Paraaortic lymph node (tissue), 1 donor: ENCODE results near the genes DYSF, SFXN5, DUSP11 and MTHFD2.

GRCh38 chr2:70984658-70985185 is 6.3 kb downstream of the ANKRD53 start:
- PRO-cap, result no peak

DNA sequence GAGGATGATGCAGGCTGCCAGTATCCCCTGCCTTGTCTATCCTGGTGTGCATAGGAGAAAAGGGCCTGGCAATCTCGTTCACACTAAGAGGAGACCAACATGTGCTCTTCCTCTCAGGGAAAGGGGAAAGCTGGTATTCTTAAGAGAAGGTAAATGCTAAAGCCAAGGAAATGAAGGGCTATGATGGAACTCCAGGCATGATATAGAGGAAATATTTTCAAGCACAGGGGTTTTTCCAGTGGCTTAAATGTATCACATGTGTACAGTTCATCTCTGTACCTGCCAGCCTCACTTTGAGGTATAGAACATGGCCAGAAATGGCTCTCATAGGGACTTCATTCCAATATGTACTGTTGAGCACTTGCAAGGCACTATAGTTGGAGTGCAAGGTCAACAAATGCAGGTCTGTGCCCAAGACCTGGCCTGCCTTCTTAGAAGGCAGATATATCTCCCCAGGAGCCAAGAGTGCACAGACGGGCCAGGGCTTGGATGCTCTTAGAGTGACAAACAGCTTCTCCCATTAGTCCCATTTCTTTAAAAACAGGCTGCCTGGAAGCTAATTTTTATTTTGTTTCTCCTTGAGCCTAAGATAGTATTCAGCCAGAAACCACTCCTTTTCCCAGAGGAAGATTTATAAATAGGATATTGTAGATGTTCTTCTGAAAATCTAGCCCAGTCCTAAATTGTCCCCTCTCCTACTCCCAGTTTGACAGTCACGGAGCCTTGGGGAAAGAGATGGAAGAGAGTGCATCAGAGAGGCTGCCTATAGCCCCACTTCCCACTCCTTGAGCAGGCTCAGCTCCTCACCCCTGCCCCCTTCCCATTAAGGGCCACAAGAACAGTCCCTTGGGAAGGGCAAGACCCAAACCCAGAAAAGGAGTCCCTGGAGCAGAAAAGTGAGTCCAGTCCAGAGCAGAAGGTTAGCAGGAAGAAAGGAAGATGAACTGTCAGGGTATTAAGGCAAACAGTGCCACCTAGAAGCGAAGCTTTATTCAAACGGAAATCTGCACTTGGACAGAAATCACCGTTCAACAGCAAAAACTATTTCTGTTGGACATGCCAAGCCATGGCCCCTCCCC is 7.2 kb downstream of the TEX261 start:
- PRO-cap, result bidirectional peak, plus-strand start at position 670 of the sequence, minus-strand start at position 536 of the sequence

DNA sequence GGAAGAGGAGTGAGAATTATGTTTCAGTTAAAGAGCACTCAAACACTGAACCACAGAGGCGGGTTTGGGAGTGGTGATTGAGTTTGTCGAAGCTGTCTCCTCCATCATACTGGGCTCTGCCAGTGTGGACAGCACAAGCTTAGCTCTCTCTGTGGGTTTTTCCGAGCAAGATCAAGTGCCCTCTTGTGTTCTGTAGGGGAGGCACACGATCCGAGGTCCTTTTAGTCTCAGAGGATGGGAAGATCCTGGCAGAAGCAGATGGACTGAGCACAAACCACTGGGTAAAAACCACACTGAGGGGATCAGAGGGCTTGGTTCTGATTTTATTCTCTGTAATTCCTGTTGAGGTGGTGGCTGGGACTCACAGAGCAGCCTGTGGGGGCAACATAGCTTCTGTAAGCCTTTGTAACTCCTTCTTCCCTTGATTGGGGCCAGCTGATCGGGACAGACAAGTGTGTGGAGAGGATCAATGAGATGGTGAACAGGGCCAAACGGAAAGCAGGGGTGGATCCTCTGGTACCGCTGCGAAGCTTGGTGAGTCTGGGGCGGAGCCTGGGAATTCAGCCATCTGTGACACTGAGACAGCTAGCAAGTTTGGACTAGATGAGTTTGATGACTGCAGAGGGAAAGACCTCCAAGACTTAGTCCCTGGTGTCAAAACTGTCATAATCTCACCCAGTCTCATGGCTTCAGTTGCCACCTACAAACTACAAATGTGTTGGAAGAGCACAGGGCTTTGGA is 2.0 kb downstream of the NAGK start:
- PRO-cap, result bidirectional peak, plus-strand start at position 602 of the sequence, minus-strand start at position 500 of the sequence

DNA sequence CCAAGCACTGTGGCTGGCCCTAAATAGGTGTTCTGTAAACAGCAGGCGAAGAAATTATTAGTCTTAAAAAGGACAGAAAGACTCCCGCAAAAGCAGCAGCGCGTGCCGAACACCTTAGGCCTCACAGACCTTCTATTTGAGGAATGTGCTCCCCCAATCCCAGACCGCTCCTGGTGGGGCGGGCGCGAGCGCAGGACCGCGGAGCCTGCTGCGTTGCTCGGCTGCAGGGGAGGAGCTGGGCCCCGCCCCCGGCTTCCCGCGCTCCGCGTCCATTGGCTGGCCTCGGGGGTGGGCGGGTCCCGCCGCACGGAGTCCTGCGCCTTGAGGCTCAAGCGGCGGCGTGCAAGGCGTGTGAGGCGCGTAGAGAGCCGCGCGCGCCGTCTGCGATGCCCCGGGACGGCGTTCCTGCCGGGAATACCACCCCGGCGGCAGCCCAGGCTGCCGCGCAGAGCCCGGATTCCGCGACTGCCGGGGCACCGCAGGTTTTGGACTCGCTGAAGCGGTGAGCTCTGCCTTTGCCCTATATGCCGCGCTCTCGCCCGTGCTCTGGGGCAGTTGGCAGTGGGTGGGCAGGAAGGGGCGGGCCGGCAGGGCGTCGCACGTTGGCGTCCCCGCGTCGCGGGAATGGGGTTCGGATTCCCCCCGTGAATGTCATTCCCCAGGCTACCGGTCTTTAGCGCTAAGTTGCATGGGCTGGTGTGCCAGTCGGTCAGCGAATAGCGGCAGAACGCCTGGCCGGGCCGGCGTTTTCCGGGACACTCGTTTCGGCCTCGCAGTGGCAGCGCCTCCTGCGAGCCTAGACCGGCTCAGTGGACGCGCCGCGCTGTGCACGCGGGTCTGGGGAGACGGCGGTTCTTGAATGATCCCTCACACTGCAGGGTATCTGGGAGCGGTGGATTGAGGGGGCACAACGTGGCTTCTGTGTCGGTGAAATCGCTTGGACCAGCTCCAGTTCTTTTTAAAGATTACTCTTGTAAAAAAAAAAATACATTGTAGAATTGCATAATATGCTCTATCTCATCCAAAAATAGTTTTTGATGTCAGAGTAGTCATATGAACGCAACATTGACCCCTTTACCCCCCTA is 49.7 kb upstream of the PAIP2B start:
- PRO-cap, result bidirectional peak, plus-strand start at position 350 of the sequence, minus-strand start at position 172 of the sequence; bidirectional peak, plus-strand start at position 704 of the sequence, minus-strand start at position 529 of the sequence

DNA sequence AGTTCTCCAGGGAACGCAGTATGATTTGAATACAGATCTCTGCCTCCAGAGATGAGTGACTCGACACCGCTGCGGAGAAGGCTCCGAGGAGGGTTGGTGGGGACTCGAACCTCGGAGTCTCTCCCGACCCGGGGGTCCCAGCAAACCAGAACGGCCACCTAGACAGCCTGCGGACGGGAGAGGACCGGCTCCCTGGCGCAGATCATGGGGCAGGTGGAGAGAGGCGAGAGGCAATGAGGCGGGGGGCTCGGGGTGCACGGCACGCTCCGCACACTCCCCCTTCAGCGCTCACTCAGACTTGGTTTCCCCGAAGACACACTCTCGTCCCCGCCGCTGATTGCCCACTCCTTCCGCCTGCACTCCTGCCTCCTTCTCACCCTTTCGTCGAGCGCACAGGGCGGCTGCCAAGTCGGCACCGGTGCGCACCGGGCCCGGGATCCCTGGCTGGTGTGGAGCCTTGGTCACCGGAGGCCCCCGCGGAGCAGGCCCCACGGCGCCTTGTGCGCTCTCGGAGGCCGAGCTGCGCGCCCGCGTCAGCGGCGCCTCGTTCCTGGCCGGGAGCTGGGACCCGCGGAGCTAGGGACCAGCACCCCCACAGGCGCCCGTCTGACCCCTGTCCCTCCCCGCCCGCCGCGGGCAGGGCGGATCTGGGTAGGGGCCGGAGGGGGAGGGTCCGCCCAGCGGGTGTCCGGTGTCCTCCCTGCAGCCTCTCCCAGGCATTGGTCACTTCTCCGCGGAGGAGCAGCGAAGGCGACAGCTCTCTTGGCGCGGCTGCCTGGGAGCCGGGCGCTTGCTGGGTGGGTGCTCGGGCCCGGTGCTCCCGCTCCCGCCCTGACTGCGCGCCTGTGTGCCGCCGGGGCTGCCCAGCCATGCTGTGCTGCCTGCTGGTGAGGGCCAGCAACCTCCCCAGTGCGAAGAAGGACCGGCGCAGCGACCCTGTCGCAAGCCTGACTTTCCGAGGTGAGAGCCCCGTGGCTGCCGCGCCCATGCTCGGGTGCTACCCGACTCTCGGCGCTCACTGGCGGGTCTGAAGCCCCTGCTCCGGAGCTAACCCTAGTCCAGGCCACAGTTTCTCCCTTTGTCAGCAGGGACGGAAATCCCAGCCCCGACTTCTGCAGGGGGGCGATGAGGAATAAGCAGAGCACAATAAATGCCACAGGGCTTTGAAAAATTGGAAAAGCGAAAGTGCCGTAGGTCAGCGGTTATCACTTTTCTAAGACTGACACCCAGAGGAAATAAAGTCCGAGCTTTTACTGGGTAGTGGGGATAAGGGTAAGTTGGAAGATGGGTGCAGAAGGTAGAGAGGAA is at the start of gene DYSF:
Gene DYSF, plus strand, starts transcription at position 726 of the 1,308 bp plus-strand sequence.
- PRO-cap, result bidirectional peak, plus-strand start at position 726 of the sequence, minus-strand start at position 608 of the sequence

DNA sequence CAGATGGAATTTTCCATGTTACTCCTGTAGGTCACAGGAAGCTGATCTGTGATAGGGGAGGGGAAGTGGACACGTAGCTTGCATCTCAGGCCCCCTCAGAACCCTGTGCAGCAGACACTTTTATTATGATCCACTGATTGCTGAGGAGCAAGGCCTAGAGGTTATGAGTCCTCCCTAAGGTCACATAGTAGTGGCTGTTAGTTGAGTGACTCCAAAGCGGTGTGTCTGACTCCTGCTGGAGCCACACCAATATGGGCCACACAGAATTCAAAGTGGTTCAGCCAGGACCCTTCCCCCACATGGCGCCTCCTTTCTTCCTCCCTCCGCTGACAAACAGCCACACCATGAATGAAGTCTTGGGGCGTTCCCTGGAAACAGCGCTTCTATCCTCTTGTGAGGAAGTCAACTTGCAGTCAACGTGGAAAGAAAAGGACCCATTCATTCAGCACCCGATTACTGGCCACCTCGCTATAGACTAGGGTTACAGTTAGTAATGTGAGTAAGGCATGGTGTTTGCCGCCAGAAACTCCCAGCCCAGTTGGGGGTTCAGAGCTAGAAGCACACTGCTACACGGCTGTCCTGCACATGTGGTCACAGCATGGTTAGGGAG is 8.5 kb downstream of the DYSF start:
- PRO-cap, result no peak

DNA sequence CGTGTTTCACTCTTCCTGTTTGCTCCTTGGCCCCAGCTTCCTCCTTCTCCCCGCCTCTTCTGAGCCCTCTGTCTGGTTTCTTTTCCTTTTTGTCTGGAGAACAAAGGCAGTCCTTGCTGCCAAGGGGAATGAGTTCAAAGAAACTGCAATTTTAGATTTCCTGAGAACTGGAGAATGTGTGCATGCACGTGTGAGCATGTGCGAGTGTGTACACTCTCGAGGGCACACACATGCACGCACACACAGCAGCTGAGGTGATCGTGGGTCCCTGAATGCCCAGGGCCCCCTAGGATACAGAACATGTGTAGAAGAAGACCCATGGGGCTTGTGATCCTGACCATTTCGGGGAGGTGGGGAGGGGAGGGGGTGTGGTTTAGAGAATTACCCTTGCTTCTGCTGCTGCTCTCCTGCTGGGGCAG is 138.7 kb downstream of the DYSF start:
- PRO-cap, result no peak

DNA sequence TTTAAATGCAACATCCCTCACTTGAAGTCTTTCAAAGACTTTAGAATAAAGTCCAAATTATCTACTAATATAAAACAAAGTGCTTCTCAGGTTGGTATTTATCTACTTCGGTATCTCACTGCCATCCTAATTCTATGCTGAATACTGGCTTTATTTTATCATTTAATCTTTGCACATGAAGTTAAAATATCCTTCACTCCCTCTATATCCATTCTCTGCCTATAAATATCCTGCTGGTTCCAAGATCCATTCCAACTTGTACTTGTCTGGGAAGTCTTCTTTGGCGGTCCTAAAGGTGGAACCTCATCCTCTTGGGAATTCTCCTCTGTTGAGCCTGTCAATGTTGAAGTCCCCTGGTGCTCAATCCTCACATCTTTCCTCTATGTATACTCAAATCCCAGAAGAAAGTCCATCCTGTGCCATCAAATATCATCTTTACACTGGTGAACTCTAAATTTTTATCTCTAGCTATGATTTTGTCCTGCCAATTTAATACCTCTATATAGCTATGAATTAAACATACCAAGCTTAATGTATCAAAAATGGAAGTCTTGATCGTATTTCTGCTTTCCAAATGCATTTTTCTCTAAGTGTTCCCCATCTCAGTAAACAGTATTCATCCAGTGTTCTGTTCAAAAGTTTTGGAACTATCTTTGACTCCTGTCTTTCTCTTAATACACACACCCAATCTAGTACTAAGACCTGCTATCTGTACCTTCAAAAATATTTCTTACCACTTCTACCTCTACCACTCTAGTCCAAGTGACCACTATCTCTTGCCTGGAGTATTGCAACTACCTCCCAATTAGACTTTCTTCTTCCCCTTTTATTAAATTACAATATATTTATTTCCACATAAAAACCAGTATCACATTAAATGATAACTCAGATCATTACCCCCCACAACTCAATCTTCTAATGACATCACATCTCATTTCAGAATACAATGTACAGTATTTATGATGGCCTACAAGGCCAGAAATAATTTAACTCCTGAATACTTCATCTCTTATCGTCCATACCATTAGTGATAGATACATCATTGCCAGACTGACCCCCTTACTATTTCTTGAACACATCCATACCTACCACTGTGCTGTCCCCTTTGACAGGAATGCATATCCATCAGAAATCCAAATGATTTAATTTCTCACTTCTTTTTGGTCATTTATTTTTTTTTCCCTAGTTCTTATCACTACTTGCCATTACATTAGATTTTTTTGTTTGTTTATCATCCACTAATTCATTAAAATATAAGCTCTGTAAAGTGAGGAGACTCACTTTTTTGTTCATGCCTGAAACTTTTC is 329.5 kb upstream of the CYP26B1 start:
- PRO-cap, result no peak

DNA sequence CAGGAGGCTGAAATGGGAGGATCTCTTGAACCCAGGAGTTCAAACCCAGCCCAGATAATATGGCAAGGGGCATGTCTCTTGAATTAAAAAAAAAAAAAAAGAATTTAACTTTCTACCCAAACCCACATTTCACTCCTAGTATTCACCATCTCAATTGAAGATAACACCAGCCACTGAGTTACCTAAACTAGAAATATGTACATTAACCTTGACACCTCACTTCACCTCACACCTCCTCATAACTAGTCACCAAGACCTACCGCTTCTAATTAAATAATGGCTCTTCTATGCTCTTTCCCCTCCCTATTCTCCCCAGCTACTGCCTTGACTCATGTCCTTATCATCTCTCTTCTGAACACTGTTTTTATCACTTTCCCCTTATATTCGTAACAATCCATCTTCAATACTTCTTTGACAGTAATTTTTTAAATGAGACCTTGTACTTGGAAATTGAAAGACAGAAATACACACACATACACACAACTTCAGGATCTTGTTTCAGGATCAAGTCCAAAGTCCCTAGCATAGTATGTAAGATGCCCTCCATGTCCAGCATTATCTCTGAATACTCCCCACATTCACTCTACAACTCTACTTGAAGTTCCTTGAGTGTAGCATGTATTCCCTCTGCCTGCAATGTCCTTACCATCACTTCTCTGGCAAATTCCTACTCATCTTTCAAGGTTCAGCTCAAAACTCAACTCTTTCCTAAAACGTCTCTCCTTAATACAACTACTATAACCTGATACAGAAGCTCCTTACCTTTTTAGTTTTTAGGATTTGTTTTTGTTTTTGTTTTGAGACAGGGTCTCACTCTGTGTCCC is 72.5 kb downstream of the EXOC6B start:
- PRO-cap, result no peak

- PRO-cap, result no peak
Measured at GRCh38 chr2:73000947-73001521, 70.5 kb downstream of the SFXN5 start.

GRCh38 chr2:73069827-73070374 is 1.6 kb downstream of the SFXN5 start:
- PRO-cap, result no peak

GRCh38 chr2:73071579-73072070 is at the start of gene SFXN5:
Gene SFXN5, minus strand, starts transcription at chr2:73071712.
- PRO-cap, result bidirectional peak, plus-strand start at chr2:73071863, minus-strand start at chr2:73071709

GRCh38 chr2:73250982-73251683 is 17.0 kb downstream of the CCT7 start:
- PRO-cap, result no peak

GRCh38 chr2:73699979-73700672 is 37.0 kb downstream of the TPRKB start:
- PRO-cap, result no peak

DNA sequence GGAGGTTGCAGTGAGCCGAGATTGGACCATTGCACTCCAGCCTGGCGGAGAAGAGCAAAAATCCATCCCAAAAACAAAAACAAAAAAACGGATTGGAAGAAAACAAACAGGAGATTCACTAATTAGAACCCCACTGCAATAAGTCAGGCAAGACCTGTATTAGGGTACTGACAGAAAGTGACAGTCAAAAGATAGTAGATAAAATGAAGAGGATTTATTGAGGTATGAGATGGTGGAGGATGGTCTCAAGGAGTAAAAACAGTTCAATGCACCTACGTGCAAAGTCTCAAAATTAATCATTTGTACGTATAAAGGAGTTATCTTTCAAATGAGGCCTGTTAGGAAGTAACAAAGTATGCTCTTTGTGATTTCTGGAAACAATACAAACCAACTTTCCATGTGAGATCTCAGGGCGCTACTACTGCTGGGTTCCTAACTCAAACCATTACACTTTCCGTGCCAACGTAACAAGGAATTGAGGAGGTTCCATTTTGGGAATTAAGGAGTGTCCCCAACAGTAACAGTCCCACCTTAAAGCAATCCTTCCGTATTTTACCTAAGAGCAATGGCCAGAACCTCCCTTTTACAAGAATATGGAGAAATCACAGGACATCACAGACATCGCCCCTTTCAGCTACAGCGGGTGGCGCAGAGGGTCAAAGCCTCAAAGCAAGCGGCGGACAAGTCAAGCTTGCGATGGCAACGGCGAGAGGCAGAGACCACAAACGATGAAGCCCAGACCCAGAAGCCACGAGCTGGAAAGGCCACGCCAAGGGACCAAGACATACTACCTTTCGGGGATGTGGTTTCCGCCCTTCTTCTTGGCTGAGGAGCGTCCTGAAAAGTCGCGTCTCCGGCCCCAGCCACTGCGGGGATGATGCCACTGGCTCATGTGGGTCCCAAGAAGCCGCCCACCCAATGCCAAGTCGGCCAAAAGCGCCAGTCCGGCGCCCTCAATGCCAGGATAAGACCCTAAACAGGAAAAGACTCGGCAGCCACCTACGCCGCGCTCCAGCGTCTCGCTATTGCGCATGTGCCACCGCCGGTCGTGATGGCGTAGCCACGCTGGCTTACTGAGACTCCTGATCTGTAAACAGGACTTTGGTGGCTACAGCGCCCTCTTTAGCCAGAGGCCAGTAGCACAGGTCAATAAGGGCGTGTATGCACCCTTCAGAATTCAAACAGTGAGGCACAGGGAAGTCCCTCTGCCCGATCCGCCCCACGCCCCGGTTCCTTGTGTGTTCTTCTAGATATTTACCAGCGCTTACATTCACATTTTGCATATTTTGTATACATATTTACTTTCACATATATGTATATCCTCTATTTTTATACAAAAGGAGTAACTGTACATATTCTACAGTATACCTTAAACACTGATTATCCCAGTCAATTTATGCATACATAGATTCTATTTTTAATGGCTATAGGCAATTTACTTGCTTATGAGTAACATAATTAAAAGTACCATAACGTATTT is at the start of gene DUSP11:
Gene DUSP11, minus strand, starts transcription at position 1,021 of the 1,480 bp plus-strand sequence.
- PRO-cap, result bidirectional peak, plus-strand start at position 1,180 of the sequence, minus-strand start at position 1,027 of the sequence

DNA sequence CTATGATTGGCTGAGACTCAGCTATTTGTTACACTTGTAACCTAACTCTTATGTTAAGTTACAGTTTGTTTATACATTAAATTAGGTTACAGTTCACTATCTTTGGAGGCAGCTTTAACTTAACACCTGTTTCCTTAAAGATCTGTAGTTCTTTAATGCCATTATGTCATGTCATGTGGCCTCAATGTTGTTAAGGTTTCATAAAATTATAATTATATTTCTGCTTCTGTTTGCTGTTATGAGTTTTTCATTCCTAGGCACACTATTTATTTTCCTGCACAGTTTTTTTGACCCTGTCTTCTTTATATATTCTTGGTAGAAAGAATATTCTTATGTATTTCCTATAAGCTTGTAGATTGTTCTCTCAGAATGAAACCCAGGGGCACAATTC is 4.4 kb downstream of the STAMBP start:
- PRO-cap, result no peak

DNA sequence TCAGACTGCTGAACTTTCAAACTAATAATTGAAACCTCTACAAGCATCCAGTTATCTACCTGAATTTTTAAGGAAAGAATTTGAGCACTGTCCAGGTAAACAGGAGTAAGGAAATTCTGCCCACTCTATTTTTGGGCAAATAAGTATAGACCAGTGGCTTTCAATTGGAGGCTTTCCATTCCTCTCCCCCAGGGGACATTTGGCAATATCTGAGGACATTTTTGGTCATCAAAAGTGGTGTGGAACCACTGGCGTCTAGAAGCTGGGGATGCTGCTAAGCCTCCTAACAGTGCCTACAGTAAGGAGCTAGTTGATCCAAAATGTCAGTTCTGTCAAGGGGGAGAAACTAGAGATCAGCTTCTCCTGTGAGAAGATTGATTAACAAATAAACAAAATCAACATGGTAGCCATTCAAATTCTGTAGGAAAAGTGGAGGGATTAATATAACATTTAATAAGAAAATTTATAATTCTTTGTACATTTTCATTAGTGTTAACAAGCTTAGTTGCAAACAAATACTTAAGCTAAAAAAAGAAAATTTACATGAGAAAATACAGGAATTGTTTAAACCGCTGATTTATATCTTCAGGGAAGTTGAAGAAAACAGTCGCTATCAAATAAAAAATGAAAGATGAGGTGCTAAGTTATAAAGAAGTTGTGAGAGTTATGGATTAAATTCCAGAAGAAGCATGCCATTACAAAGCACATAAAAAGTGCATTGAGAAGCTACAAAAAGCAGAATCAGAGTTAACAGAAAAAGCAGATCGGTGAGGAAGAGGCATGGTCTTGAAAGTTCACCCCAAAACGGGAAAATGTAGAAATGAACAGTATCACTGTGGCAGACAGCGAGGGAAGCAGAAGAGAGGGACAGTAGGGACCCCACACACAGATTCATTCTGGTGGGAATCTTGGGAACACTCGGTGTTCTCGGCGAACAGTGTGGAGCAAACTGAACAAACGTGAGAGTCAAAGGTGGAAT is 73.0 kb downstream of the TET3 start:
- PRO-cap, result no peak

- PRO-cap, result no peak
Measured at GRCh38 chr2:74167523-74167931, 11.2 kb downstream of the MOB1A start.

DNA sequence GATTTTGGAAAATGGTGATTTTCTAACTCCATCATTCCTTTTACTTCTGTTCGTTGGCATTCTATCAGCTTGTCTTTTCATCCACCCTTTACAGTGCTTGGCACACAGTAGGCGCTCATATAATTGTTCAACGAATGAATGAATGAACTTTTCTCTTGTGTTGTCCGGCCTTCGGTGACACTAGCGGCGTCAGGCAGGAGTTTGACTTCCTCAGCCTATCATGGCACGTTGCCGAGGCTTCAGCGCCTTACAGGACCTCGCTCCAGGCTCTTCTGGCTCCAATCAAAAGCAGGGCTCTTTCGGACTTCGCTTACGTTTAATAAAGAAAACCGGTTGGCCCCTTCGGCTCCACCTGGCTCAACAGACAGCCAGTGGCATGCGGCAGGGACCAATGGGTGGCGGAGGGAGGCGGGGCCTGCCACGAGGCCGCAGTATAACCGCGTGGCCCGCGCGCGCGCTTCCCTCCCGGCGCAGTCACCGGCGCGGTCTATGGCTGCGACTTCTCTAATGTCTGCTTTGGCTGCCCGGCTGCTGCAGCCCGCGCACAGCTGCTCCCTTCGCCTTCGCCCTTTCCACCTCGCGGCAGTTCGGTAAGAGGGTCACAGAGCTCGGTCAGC is at the start of gene MTHFD2:
Gene MTHFD2, plus strand, starts transcription at position 463 of the 617 bp plus-strand sequence.
- PRO-cap, result bidirectional peak, plus-strand start at position 507 of the sequence, minus-strand start at position 274 of the sequence

DNA sequence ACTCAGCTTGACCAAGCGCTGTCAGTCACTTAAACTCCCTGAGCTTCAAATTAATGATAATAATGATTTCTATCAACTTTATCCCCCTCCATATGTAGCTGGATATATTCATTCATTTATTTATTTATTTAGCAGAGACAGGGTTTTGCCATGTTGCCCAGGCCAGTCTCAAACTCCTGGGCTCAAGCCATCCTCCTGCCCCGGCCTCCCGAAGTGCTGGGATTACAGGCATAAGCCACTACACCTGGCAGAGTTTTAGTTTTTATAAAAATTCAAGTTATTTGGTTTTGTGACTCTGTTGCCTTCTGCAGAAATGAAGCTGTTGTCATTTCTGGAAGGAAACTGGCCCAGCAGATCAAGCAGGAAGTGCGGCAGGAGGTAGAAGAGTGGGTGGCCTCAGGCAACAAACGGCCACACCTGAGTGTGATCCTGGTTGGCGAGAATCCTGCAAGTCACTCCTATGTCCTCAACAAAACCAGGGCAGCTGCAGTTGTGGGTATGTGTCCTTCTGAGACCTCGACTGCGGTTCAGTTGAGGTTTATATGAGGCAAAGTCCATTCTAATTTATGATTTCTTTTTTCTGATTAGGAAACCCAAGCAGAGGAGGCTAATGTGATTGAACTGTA is 7.1 kb downstream of the MTHFD2 start:
- PRO-cap, result no peak